Mammary microvascular endothelial cell (primary cell): Measurements from ENCODE around the gene SLC39A10.

GRCh38 chr2:190906362-190906809 is 25.8 kb downstream of the GLS start:
- RAMPAGE, long total RNA, result no peak

- RAMPAGE, long total RNA, result no peak
Measured at GRCh38 chr2:190999159-190999496, 14.8 kb downstream of the STAT1 start.

DNA sequence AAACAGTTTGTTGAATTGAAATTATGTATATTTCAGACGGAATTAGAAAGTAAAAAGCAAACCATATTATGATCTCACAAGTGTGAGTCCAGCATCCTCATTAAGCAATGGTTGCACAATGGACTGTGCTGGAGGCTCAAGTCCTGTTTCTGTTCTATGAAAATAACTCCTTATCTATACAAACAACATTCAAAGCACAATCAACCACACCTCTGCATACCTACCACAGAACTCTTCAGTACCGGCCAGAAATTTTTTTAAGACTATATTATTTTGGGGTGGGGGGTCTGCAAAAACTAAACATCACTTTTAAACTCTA is 902 bp downstream of the STAT1 start:
- RAMPAGE, long total RNA, result no peak

DNA sequence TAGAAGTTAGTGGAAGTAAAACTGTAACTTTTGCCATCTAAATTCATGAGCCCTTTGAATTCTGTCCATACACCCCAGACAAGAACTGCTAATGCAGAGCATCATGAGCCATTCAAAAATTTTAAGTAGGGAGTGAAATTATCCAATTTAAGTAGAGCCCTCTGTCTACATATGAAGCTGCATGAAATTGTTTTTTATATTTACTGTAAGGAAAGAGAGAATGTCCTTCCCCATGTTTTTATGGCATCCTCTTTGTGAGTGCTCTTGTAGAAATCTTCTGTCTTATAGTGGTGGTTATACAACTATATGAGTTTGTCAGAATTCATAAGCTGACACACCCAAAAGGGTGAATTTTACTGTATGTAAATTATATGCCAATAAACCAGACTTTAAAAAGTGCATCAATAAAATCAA is 10.4 kb upstream of the STAT1 start:
- RAMPAGE, long total RNA, result no peak

GRCh38 chr2:191171559-191172099 is 20.8 kb upstream of the STAT4 start:
- RAMPAGE, long total RNA, result no peak

DNA sequence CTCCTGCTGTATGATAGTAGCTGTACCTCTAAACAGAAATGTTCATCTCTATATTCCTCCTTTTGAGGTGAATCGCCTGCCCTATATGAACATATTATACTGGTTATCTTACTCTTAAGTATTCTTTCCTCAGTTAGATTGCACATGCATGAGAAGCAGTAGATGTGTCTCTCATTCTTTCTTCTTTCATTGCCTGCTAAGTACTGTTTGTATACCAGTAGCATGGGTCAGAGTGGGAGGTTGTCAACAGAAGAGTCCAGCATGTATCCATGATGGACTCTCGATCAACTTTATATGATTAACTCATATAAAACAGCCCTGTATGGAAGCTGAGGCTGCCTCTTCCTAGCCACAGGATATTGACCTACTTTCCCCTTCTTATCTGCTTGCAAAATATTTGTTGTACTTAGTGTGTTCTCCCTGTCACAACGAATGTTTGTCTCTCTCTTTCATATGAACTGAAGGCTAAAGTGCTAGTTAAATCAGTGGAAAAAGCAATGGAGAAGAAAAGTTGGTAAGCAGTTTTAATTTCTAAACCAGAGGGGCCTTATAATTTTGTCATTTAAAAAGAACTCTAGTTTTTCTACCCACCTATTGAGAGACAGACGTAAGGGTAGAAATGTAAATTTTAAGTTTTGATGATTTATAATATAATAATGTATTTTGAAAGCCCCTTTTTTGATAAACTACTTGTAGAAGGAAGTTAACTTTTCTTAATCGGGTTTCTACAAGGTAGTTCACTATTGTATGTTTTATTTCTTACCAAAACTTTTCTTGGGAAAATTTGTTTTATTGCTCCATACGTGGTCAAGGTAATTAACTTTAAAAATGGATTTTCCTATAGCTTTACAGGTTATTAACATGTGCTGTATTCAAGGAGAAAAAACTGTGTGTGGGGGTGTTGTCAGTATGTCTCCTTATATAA is 17.9 kb downstream of the MYO1B start:
- RAMPAGE, long total RNA, result no peak

DNA sequence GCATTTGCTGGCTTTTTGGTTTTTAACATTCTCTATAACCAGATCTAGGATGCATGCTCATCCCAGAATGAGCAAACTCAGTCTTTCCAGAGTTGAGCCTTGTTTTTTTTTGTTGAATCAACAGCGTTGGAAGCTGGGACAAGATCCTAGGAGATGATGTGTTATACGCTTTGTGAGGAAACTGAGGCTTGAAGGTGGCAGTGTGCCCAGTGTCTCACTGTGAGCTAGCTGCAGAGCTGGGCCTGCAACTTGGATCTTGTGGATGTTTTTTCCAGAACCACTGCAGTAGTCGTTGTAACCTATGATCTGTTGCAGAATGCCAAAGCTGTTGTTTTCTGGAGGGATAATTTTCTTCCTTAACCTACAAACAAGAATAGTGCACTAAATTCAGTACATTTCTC is 19.5 kb downstream of the MYO1B start:
- RAMPAGE, long total RNA, result no peak

DNA sequence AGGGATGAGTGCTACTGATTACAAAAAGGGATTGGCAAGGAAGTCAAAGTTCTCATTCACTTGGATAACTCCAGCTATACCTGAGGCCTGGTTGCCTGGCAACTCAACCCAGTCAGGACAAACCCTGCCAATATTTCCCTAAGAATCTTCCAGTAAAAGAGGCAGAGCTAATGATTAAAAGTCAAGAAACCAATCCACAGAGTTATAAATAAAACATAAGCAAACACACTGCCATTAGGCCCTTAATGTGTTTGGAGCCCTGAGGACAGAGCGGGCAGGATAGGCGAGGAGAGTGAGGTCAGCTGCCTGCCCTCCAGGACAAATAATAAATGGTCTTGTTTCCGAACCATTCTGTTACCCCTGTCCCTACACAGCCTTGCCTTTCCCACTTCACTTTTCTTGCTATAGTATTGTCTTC is 215.5 kb upstream of the NABP1 start:
- RAMPAGE, long total RNA, result no peak

DNA sequence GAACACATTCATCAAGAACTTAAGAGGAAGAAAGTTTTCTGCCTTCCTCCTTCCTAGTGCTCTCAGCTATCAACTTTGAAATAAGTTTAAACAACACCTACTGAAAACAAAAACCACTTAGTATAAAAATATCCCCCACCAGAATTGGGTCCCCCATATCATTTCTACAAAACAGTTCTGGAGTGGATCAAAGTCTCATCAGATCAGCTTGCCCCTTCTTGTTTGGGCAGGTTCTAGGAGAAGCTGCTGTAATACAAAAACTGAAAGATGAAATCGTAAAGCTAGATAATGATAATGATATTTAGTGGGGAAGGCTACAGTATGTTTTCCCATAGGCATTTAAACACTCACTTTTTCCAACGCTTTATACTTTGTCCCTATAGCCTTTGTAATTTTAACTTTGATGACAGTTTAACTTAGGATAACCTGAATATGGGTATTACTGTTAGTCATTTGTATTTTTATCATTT is 10.5 kb downstream of the NABP1 start:
- RAMPAGE, long total RNA, result no peak

GRCh38 chr2:191689274-191689590 is 11.3 kb downstream of the NABP1 start:
- RAMPAGE, long total RNA, result no peak

DNA sequence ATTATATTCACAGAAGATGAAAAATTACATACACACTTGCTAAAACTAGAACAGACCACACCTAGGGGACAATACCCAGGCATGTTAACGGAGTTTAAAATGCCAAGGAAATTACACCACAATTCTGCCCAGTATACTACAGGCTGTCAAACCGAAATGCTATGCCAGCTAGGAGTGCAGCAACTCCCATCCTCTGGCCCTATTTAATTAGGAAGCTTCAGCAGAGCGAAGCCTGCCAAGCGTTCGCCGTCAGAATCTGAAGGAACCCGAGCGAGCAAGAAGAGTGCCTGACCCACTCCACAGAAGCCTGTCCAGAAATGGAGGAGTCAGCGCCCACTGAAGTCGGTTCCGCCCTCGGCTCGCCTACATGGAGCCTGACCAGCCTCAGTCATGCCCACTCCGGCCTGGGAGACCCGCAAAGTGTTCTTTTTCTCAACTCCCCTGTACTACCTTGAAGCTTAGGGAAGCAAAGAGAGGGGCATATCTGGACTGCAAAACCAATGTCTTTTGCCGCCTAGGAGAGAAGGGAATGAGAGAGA is 1.5 kb downstream of the TMEFF2 start:
- RAMPAGE, long total RNA, result no peak

GRCh38 chr2:192828302-192828645 is 633.5 kb upstream of the TMEFF2 start:
- RAMPAGE, long total RNA, result no peak

DNA sequence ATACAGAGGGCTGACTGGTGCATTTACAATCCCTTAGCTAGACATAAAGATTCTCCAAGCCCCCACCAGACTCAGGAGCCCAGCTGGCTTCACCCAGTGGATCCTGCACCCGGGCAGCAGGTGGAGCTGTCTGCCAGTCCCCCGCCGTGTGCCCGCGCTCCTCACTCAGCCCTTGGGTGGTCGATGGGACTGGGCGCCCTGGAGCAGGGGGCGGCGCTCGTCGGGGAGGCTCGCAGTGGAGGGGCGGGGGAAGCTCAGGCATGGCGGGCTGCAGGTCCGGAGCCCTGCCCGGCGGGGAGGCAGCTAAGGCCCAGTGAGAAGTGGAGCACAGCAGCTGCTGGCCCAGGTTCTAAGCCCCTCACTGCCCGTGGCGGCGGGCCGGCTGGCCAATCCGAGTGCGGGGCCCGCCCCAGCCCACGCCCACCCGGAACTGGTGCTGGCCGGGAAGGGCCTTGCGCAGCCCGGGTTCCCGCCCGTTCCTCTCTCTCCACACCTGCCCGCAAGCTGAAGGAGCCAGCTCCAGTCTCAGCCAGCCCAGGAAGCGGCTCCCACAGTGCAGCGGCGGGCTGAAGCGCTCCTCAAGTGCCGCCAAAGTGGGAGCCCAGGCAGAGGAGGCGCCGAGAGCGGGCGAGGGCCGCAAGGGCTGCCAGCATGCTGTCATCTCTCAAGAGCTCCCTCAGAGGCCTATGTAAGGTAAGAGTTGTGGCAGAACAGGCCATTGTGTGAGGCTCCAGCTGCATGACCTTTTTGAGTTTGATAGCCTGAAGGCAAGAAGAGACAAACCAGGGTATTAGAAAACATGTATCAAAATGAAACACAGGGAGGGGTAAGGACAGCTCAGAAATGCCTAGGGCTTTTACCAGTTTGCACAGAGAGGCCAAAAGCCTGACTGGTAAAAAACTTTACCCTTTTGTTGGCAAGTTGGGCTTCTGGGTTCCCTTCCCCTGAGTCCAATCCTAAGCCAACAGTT is 1307.9 kb upstream of the TMEFF2 start:
- RAMPAGE, long total RNA, result no peak

GRCh38 chr2:195487013-195487450 is 170.0 kb upstream of the SLC39A10 start:
- RAMPAGE, long total RNA, result no peak

DNA sequence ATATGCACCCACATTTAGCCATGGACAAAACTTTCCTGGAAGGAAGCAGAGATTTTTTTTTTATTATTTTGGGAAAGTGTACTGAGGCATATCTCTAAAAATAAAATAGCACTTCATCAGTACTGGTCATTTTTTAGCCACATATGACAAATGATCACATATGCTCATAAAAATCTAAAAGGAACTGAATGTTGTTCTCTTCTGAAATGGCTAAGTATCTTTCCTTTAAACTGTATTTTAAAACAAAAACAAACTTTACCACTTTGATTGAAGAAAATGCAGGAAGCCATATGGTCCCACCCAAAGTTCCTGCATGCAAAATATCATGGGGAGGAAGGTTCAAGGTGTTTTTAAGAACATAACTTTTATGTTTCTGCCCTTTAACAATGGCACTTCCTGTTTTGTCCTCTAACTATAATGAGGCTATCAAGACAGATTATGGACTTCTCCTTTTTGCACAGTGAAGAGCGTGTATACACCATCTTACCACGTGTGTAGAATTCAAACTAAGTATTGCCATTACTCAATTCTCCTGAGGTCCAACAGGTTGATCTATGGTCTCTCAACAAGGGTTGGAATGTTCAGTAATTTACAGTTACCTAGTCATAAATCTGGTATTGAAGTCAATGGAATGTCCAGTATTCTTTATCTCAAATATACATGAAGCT is 77.0 kb upstream of the SLC39A10 start:
- RAMPAGE, long total RNA, result no peak

GRCh38 chr2:195656509-195657409 is at the start of gene SLC39A10:
TSS of gene SLC39A10 (plus strand) at chr2:195657226.
- RAMPAGE, long total RNA, result start-site peak on the plus strand at chr2:195657127-195657254, 1,004 and 481 reads in 2 replicates

GRCh38 chr2:195658417-195658893 is 1.4 kb downstream of the SLC39A10 start:
- RAMPAGE, long total RNA, result no peak

DNA sequence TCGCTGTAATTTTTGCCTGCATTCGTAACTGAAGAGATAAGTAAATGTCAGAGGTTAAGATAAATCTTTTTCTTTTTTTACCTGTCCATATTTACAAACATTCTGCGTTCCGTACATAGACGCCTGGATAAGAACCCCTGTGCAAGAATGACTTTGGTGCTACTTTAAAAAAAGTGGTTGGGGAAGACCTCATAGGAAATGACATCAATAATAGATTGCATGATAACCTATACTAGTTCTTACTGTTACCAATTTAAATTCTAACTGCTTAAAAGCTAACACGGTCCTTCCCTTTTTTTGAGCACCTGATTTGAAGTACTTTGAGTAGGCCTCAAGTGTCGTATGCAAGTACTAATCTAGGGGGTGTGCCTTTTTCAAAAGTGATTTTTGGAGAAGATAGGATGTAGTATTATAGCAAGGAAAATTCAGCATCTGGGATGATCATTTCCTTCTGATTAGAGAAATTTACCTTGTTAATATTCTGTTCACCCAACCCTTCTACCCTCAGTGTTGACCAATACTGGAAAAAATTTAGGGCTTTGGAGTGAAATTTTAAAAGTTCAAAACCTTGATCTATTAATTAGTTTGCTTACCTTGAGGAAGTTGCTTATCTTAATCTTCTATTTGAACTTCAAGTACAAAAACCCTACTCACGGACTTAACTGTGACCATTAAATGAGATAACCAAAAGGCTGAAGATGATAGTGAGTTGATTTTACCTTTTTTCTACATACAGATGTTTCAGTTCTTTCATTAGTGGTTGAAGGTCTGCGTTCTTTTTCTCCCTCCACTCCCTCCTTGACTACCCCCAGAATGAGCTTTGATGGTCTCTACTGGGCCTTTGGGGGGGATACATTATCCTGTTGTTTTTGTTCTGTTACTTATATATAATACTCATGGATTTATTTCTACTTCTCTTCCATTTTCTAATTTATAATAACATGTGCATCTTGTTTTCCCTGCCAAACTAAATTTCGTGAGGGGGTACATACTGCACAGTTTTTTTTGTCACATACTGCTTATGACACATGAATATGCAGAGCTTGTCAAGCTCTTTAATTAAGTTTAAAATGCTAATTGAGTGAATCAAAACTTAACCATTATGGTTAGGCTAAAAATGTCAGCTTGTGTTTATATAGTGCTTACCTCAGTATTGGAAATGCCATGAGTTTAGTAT is 2.4 kb downstream of the SLC39A10 start:
- RAMPAGE, long total RNA, result no peak

- RAMPAGE, long total RNA, result no peak
Measured at GRCh38 chr2:196112955-196113346, 44.3 kb upstream of the DNAH7 start.

DNA sequence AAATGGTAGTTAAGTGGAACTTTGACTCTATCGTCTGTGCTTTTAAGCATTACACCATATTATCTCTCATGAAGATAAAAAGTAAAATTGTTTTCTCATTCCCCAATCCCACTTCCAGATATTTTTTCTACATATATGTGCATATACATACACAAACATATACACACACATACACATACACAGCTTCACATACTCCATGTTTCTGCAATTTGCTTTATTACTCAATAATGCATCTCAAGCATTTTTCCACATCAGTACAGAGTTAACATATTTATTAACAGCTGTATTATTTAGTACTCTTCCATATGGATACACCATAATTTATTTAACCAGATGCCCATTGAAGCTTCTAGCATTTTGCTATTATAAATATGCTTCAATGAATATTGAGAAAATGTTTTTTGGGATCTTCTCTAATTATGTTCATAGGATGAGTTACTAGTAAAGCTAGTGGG is 33.3 kb downstream of the STK17B start:
- RAMPAGE, long total RNA, result no peak